ENCODE measurements around the gene HOMEZ.

- PRO-cap: no peak
Measured at GRCh38 chr14:22840995-22841360, 4.6 kb downstream of the MMP14 start.

GRCh38 chr14:22853528-22853714 lies 17.0 kb downstream of the MMP14 start:
- PRO-cap: no peak

GRCh38 chr14:22951810-22952210 lies 5.1 kb downstream of the HAUS4 start:
- PRO-cap: no peak

DNA sequence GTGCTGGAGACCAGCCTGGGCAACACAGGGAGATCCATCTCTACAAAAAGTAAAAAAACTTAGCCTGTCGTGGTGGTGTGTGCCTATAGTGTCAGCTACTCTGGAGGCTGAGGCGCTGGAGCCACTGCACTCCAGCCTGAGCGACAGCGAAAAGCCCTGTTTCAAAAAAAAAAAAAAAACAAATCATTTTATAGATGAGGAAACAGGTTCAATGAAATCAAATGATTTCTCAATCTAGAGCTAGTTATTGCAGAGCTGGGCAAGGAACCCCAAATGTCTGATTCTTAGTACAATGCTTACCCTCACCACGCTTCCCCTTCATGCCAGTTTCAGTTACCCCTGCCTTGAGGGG lies 761 bp downstream of the PSMB5 start:
- PRO-cap: no peak

GRCh38 chr14:23181223-23182146 lies 2.0 kb downstream of the SLC7A8 start:
- PRO-cap: unidirectional peak, plus-strand start at chr14:23181640

DNA sequence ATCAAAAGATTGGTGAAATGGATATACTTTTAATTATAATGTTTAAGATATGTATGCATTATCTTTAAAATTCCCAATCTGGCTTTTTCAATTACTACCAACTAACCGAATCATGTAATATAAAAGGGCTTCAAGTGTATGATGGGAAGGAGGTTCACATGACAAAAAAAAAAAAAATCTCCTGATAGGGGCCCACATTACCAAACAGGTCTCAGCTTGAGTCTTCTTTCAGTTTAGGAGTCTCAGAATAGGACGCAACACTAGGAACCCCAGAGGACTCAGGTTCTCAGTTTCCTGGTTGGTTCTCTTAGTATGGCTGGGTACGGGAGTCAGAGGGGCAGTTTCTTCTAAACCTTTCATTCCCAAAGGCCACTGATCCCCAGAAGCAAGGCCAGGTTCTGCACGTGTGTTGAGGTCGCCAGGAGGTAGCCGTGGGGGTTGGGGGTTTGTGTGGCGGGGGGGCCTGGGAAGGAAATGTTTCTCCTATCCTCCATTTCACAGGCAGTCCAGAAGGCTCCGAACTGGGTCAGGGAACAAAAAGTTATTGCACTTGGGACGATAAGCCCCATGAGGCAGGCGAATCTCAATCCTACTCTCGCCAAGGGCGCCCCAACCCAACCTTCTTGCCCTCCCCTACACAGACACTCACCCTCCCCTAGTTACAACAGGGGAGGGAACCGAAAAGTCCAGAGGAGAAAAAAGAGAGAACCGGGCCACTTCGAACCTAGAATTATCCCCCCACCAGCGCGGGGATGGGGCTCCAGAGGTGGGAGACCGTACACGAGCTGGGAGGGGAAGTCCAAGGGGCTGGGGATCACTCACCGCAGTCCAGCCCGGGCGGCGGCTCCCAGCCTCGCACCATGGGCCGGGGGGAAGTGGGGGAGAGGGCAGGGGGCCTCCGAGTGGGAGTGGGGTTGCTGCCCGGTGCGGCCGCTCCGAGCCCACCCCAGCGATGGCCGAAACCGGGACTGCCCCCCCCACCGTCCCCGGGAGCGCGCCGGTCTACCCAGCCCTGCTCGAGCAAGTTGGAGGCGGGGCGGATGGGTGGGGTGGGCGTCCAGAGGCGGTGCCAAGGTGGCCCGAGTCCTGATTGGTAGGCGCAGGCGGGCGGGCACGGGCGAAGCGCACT lies at the start of gene HOMEZ:
TSS of gene HOMEZ (minus strand) at position 1,042 of the 1,129 bp plus-strand sequence.
- PRO-cap: bidirectional peak, plus-strand start outside the sequence, minus-strand start at position 1,027 of the sequence

DNA sequence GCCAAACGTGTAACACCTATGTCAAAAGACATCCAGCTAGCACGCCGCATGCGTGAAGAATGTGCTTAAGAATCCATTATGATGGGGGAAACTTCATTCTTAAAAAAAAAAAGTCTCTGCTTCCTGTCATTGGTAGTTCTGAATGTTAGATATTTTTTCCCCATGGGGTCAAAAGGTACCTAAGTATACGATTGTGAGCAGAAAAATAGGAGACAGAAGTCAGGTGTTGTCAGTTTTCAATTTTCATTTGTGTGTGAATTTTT lies 7.3 kb downstream of the PPP1R3E start:
- PRO-cap: no peak

DNA sequence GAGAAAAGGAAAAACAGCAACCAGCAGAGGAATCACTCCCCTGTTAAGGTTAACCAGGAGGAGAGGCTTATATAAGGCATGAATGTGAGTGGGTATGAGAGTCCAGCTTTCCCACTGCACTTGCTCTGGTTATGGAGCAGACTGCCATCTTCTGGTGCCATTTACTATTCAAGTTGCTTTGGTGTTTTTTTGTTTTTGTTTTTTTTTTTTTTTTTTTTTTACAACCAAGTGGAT lies 3.0 kb downstream of the PPP1R3E start:
- PRO-cap: no peak

GRCh38 chr14:23302057-23302592 lies 534 bp downstream of the PPP1R3E start:
- PRO-cap: bidirectional peak, plus-strand start at chr14:23302523, minus-strand start at chr14:23302395

DNA sequence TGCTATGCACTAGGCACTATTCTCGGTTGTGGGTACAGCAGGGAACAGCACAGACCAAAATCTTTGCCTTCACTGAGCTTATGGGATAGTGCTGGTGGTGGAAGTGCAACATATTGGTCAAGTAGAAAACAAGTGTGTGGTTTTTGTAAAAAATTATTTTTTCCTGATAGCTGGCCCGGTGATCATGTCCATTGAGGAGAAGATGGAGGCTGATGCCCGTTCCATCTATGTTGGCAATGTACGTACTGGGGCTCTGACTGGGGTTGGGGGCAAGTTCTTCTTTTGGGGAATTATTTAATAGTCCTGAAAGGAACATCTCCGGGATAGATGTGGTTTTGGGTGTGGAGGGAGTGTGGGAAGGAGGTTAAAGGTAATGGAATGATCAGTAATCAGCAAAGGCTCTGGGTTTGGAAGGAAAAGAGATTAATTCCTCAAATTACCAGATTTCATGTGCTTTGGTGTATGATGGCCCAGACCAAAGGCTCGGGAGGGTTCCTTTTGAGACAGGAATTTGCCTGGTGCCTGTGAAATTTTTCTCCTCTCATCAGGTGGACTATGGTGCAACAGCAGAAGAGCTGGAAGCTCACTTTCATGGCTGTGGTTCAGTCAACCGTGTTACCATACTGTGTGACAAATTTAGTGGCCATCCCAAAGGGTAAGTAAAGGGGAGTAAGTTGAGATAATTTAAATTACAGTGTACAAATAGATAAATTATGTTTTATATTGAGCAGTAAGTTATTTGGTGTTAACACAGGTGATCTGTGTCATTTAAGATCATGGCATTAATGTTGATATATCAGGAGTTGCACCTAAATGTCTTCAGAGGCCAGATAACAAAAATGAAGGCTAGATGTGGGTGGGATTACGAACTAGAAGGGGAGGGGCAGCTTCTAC lies 1.8 kb downstream of the PABPN1 start:
- PRO-cap: no peak

GRCh38 chr14:23364080-23364589 lies 837 bp downstream of the EFS start:
- PRO-cap: bidirectional peak, plus-strand start at chr14:23364272, minus-strand start at chr14:23364223

- PRO-cap: no peak
Measured at GRCh38 chr14:23387976-23388476, 11.2 kb downstream of the CMTM5 start.

- PRO-cap: no peak
Measured at GRCh38 chr14:23393198-23394521, 14.4 kb downstream of the MYH6 start.

DNA sequence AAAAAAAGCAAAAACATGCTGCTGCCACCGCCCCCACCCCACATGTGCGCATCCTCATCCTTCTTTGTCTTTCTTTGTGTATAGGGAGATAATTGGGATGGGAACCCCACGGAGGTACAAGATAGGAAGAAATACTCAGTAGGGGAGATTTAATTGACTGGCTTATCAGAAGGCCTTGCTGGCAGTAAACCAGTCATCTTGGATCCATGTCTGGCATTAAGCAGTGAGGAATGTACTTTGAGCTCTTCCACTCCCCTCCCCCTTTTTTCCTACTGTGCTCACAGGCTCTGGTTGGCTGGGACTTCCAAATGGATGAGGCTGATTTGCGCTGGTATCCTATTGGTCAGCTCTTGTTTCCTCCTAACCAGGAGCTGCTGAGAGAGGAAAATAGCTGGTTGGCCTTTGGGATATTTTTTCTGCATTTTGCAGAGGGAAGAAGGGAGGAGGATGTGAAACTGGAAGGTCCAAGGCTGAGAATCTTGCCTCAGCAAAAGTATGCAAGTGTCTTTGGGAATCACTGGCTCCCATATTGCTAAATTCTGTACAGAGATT lies 24.7 kb downstream of the NGDN start:
- PRO-cap: no peak

DNA sequence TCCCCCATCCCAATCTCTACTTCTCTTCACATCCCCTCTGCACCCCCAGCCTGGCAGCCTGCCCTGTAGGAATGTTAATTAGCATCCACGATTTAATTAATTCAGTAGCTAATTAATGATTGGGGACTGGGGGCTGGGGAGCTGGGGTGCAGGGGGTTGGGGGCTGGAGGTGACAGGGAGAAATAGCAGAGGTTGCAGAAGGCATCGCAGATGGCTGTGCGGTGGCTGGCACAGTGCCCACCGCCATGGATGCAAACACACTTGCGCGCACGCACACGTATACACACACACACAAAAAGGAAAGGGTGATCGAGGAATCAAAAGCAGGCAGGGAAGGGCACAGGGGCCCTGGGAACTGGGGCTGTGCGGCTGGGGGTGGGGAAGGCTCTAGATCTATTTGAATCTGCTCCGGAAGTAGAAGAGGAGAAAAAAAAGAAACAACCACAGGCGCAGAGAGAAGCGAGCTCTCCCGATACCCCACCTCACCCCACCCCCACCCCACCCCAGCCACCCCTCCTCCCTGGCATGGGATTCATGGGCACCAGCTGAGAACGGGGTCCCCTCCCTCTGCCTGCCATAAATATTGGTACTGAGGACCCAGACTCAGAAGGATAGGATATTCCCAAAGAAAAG lies 39.4 kb downstream of the ZFHX2 start:
- PRO-cap: no peak

DNA sequence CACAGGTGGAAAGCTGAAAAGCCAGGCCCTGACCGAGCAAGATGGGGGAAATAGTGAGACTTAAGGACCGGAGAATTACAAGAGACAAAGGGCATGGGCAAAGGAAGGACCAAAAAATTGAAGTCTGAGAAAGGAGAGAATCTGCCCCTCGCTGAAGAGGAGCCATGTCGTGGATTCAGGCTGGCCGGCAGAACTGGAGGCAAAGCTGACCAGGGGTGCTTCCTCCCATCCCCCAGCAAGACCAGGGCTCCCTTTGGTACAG lies 12.2 kb downstream of the ZFHX2 start:
- PRO-cap: no peak

DNA sequence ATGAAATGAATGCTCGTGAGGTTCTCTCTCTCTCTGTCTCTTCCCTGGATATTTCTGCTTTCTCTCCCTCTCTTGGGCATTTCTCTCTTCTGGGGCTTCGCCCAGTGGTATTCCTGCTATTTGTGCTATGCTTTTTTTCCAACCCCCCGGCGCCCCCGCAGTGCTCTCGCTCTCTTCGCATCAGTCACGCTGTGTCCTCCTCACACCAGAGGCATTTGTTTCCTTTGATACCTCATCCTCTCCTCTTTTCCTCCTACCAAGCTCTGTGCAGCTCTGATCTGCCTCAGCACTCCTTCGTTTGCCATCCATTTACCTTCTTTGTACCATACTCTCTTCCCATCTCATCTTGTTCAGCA lies 2.9 kb downstream of the ZFHX2 start:
- PRO-cap: no peak

DNA sequence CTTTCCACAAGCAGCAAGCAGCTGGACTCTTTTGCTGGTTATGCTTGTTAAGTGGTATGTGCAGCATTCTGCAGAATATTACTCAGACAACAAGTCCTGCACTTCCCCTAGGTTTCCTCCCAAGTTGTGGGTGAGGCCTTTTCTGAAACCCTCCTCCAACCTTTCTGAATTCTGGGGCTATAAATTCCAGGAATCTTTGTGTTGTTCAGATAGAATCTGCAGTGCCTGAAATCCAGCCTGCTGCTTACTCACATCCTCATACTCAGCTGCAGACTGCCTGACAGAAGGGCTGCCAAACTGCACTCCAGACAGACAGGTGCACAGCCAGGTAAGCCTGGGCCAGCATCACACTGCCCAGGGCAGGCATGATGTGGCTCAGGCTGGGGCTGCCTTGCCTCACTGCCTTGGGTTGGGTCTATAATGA lies 6.2 kb upstream of the DHRS2 start:
- PRO-cap: no peak

DNA sequence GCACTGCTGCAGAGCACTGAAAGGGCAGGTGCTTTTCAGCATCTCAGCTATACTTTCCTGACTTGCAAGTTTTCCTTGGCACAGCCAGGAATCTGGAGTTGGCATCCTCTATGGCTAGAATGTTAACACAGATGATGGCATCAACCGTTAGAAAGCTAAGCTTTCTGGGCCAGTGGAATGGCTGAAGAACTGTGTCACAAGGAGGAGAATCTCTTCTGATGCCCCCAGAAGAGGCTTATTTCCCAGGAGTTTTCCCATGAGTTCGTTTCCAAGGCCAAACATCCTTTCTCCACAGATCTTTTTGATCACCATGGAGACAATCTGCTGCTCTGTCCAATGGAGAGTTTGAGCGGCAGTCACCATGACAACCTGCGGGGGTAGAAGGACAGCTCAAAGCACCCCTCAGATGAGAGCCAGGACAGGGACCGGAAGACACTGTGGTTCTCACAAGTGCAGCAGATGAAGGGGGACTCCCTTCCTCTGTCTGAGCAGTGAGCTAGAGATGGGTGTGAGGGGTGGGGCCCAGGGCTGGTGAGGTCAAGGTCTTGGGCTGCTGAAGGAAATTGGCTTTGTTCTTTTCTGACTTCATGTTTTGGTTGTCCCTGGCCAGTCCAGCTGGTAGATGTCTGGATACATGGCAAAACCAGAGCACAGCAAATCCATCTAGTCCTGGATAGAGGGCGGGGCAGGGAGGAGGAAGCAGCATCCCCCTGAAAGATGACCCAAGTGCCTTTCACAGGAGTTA lies 24.1 kb downstream of the DHRS2 start:
- PRO-cap: no peak

GRCh38 chr14:24006612-24007299 lies 18.0 kb downstream of the DHRS4L2 start:
- PRO-cap: no peak